Prostate gland (tissue), 2 donors: ENCODE data around the gene AFDN.

GRCh38 chr6:167789274-167789696 is 37.4 kb upstream of the AFDN start:
- PRO-cap = no peak
- RAMPAGE, long total RNA, 2 experiments = no peak in any of the 2 experiments

DNA sequence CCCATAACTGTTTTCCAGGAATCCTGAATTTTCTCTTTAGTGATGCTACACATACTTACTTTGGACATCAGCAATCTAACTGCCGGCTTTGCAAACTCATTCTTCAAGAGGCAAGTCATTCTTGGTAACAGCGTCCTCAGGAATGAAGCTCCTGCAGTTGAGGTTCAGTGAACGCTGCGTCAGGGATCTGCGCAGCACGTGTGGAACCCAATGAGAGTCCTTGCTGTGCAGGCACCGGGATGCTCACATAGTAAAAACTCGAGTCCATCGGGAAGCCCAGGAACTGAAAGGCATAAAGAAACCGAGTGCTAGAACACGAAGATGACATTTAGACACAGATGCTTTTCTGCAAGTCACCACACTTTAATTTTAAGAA is 2.2 kb upstream of the AFDN start:
- PRO-cap = no peak
- RAMPAGE, long total RNA, 2 experiments = no peak in any of the 2 experiments

GRCh38 chr6:167826243-167827346 is at the start of gene AFDN:
TSS of gene AFDN (plus strand) at chr6:167826911.
- PRO-cap = bidirectional peak, plus-strand start at chr6:167826538, minus-strand start at chr6:167826457; bidirectional peak, plus-strand start at chr6:167826880, minus-strand start at chr6:167826762
- RAMPAGE, long total RNA, 2 experiments = start-site peak on the plus strand in 2 of 2 experiments, at chr6:167827066-167827219 at its widest, 23 to 35 reads per replicate; start-site peak on the minus strand in 1 of 2 experiments, at chr6:167826733-167826833 at its widest, 36 reads per replicate

- PRO-cap = no peak
- RAMPAGE, long total RNA, 2 experiments = no peak in any of the 2 experiments
Observed at GRCh38 chr6:167881182-167882489, 54.9 kb downstream of the AFDN start.

DNA sequence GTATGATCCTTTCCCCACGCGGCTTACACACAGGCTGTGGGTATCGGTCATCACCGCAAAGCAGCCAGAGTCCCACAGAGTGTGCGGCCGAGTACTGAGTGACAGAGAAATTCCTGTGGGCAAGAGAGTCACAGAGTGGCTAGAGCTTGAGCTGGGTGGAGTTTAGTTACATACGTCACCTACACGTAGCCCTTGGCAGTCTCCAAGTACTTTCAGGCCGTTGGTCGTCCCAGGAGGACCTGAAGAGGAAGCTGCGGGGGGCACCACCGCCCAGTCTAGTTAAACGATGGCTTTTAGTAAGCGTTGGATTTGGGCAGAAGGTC is 28.3 kb downstream of the KIF25 start:
- PRO-cap = no peak
- RAMPAGE, long total RNA, 2 experiments = no peak in any of the 2 experiments

GRCh38 chr6:168092872-168093454 is 14.0 kb upstream of the FRMD1 start:
- PRO-cap = no peak
- RAMPAGE, long total RNA, 2 experiments = no peak in any of the 2 experiments

- PRO-cap = no peak
- RAMPAGE, long total RNA, 2 experiments = no peak in any of the 2 experiments
Observed at GRCh38 chr6:168163505-168163704, 84.4 kb upstream of the FRMD1 start.

DNA sequence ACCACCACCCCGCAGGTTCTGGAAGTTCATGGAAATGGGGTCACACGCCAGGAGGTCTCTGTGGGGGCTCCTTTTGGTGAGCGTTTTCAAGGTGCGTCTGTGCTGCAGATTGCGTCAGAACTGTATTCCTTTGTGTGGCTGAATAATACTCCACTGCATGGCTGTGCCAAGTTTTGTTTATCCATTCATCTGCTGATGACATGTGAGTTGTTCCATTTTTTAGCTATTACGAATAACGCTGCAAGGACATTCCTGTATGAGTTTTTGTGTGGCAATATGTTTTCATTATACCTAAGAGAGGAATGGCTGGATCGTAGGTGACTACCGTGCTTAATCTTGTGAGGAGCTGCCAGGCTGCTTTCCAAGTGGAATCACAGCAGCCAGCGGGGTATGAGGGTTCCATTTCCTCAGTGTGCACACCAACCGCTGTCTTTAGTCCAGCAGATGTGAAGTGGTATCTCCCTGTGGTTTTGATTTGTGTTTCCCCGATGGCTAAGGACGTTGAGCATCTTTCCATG is 1.1 kb upstream of the DACT2 start:
- PRO-cap = no peak
- RAMPAGE, long total RNA, 2 experiments = no peak in any of the 2 experiments

GRCh38 chr6:168322907-168323424 is 3.4 kb upstream of the DACT2 start:
- PRO-cap = unidirectional peak, plus-strand start at chr6:168323223
- RAMPAGE, long total RNA, 2 experiments = no peak in any of the 2 experiments

GRCh38 chr6:168326946-168327296 is 7.3 kb upstream of the DACT2 start:
- PRO-cap = no peak
- RAMPAGE, long total RNA, 2 experiments = no peak in any of the 2 experiments

- PRO-cap = no peak
- RAMPAGE, long total RNA, 2 experiments = no peak in any of the 2 experiments
Observed at GRCh38 chr6:168333336-168334043, 13.9 kb upstream of the DACT2 start.

GRCh38 chr6:168457359-168457897 is 16.4 kb downstream of the SMOC2 start:
- PRO-cap = unidirectional peak, minus-strand start at chr6:168457617
- RAMPAGE, long total RNA, 2 experiments = no peak in any of the 2 experiments

- PRO-cap = no peak
- RAMPAGE, long total RNA, 2 experiments = no peak in any of the 2 experiments
Observed at GRCh38 chr6:168530736-168531030, 89.7 kb downstream of the SMOC2 start.

- PRO-cap = bidirectional peak, plus-strand start at chr6:168537565, minus-strand start at chr6:168537275
- RAMPAGE, long total RNA, 2 experiments = no peak in any of the 2 experiments
Observed at GRCh38 chr6:168537396-168537717, 96.4 kb downstream of the SMOC2 start.

DNA sequence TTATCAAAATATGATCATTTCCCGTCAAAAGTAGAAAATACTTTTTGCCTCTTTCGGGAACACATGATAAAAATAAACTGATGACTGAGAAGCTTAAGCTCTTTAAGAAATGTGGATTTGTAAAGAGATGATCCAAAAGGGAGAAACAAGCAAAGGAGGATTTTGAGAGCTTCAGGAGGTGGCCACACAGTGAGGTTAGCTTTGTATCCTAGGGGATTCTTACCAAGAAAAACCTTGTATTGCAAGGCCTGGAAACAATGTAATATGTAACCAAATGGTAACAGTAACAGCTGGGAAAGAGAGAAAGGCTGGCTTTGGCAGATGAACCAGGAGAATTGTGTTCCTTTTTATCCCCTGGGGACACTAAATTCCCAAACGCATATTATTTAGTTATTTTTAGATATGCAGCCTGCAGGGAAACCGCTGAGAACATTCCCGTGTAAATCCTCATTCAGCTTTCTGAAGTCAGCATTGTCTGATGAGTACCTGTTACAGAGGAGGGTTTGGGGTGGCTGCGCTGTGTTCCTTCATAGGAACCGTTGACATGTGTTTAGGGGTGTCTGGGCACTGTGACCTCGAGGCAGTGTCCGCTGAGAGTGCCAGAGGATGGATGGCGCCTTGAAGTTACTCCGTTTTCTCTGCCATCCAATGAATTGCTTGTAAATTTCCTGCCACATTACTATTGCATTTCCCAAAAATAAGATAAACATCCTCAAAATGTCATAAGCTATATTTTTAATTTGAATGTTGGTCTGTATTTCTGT is 101.3 kb downstream of the SMOC2 start:
- PRO-cap = bidirectional peak, plus-strand start at position 468 of the sequence, minus-strand start at position 337 of the sequence
- RAMPAGE, long total RNA, 2 experiments = no peak in any of the 2 experiments

GRCh38 chr6:168686248-168686745 is 245.3 kb downstream of the SMOC2 start:
- PRO-cap = no peak
- RAMPAGE, long total RNA, 2 experiments = no peak in any of the 2 experiments

- PRO-cap = no peak
- RAMPAGE, long total RNA, 2 experiments = no peak in any of the 2 experiments
Observed at GRCh38 chr6:168884417-168884899, 369.2 kb downstream of the THBS2 start.

DNA sequence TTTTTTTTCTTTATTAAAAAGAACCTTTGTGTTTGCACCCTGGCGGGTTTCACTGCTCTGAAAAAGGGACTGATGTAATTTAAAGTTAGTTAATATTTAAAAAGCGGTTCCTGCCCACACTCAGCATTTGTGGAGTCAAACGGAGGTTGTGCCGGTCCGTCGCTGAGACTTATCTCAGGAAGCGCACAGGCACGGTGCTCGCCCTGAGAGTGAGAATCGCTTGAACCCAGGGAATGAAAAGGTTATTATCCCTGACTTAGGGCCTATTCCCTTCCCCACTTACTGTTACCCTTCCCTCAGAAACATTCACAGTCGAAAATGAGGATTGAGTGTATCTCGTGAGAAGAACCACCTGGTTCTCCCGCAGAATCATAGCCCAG is 366.6 kb downstream of the THBS2 start:
- PRO-cap = no peak
- RAMPAGE, long total RNA, 2 experiments = no peak in any of the 2 experiments

- PRO-cap = no peak
- RAMPAGE, long total RNA, 2 experiments = no peak in any of the 2 experiments
Observed at GRCh38 chr6:168941189-168941388, 312.6 kb downstream of the THBS2 start.

- PRO-cap = no peak
- RAMPAGE, long total RNA, 2 experiments = no peak in any of the 2 experiments
Observed at GRCh38 chr6:169141501-169142380, 111.9 kb downstream of the THBS2 start.